GM19240 (cell line): ENCODE results near the genes GPRC5B and GP2.

DNA sequence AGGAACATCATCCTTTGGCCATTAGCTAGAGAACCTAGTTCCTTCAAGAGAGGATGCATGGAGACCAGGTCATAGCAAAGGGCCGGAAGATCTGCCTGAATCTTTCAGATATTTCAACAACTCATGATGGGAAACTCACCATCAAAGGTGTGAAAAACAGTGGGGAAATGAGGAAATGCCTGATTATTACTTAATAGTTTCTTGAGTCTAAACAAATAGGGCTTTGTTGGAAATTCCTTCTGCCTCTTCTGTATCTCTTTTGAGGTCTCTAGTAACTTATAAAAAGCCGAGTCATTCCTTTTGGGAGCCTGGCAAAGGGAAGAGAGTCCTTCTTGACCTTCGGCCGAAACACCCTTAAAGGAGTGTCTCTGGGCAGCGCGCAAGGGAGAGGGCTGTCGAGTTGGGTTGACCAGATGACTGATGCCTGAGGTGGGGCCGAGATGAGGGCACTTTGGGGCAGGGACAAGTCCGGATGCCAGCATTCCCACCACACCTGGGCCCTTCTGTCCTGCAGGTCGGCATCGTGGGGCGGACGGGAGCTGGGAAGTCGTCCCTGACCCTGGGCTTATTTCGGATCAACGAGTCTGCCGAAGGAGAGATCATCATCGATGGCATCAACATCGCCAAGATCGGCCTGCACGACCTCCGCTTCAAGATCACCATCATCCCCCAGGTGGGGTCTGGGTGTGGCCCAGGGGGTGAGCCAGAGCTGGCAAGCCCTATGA, 89.3 kb downstream of the ABCC6 start:
- RRBS = no CpG with 5 or more reads among the region's 22 CpGs

- RRBS = no CpG with 5 or more reads among the region's 7 CpGs
These were observed 265.1 kb downstream of the XYLT1 start for GRCh38 chr16:17205479-17206180.

DNA sequence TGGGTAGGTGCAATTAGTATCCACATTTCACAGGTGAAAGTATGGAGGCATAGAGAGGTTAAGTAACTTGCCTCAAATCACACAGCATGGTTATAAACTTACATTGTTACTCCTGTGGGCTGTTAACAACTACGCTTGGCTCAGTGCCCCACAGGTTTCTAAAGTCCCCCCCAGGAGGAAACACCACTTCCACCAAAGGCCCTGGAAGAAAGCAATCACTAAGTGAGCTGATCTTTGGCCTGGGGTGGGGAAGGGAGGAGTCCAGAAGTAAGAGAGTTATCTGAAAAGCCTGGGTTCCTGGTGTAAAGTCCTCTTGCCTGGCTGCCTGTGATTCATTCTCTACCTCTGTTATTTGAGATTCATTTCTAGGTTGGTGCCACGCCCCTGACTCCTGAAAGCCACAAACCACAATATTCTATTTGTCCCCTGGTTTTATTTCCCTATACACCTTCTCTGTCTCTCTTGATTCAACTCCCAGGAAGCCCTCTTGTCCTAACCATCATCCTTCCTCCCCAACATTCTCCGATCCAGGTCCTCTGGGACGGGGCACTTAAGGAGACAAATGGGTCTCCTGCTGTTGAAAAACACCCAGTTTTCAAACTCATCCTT, 195.4 kb downstream of the XYLT1 start:
- RRBS = no CpG with 5 or more reads among the region's 4 CpGs

DNA sequence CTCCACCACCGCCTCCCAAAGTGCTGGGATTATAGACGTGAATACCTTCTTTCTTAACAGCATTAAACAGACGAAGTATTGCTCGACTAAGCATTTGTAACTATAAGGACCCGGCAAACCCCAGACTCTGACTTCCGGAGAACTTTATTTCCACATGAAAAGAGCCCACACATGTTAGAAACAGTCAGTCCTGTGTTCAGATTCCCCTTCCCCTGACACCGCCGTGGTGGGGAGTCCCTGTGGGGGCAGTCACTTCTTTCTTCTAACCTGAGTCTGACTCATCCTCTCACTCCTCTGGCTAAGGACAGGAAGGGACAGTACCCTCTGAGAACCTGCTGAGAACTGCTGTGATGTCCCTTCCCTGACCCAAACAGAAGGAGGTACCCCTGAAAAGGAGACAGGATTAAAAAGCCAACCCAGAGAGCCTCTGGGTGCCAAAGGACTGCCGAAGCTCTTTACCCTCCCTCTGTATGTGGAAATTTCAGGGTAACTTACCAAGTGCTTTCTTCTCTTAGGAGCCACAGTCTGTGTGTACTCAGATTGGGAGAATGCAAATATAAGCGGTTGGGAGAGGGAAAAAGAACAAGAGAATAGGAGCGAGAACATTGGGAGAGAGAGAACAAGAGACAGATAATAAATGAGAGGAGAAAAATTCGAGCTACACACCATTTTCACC, 165.0 kb downstream of the XYLT1 start:
- RRBS = no CpG with 5 or more reads among the region's 12 CpGs

GRCh38 chr16:17312847-17313871, 157.6 kb downstream of the XYLT1 start:
- RRBS = 100% methylated on average over 1 of the region's 9 CpGs

DNA sequence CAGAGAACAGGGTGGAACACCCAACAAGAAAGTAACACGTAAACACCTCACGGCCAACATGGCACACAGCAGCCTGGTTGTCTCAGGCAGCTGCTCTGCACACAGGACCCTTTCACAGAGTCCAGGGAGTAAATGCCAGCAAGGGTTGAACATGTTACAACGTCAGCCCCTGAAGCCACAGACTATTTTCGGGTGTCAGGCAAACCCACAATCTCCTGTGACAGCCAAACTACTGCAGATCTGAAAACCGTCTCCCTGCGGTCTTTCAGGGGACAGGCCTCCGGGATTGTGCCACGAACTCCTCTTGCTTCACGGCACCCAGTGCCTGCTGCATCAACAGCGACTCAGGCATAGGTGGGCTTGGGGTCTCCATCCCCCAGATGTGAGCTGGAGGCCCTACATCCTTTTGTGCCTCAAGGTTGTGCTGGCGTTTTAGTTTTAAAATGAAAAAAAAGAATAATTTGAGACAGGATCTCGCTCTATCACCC, 127.7 kb downstream of the XYLT1 start:
- RRBS = no CpG with 5 or more reads among the region's 12 CpGs

GRCh38 chr16:17468905-17469299, 1.9 kb downstream of the XYLT1 start:
- RRBS = no CpG with 5 or more reads among the region's 12 CpGs

GRCh38 chr16:18401841-18402546, 65.5 kb upstream of the NPIPA8 start:
- RRBS = no CpG with 5 or more reads among the region's 90 CpGs

GRCh38 chr16:19116003-19117112, 2.6 kb downstream of the ITPRIPL2 start:
- RRBS = 77% methylated on average over 1 of the region's 11 CpGs

DNA sequence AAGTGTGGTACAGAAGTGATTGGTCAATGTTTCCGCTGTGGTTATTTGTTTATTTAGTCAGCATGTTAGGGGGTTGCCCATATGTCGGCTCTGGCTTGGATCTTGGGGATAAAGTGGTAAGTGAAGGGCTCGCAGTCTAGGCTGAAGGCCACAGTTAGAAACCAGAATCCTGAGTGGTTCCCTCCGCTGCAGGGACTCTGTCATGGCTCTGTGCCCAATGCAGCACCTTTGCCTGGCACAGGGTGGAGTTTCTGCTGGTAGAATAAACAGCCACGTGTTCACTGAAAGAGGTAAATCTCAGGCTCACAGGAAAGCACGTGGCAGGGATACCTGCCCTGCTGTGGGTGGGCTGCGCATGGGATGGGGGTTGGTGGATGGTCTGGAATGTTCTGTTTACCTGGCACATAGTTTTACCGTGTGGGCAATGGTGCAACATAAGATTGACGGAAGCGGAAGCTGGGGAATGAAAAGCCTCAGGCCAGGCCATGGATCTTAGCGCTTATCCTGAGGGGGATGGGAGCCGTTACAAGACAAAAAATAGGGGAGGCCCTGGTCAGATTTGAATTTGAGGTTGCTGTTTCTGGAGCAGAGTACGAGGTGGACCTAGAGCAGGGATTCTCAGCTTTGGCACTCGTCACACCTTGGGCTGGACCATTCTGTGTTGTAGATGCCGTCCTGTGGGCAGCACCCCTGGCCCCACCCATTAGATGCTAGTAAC, 35.6 kb downstream of the SYT17 start:
- RRBS = no CpG with 5 or more reads among the region's 15 CpGs

GRCh38 chr16:19284088-19284685, 1.3 kb upstream of the CLEC19A start:
- RRBS = no CpG with 5 or more reads among the region's 2 CpGs

GRCh38 chr16:19439638-19440493, 22.2 kb downstream of the TMC5 start:
- RRBS = no CpG with 5 or more reads among the region's 10 CpGs

DNA sequence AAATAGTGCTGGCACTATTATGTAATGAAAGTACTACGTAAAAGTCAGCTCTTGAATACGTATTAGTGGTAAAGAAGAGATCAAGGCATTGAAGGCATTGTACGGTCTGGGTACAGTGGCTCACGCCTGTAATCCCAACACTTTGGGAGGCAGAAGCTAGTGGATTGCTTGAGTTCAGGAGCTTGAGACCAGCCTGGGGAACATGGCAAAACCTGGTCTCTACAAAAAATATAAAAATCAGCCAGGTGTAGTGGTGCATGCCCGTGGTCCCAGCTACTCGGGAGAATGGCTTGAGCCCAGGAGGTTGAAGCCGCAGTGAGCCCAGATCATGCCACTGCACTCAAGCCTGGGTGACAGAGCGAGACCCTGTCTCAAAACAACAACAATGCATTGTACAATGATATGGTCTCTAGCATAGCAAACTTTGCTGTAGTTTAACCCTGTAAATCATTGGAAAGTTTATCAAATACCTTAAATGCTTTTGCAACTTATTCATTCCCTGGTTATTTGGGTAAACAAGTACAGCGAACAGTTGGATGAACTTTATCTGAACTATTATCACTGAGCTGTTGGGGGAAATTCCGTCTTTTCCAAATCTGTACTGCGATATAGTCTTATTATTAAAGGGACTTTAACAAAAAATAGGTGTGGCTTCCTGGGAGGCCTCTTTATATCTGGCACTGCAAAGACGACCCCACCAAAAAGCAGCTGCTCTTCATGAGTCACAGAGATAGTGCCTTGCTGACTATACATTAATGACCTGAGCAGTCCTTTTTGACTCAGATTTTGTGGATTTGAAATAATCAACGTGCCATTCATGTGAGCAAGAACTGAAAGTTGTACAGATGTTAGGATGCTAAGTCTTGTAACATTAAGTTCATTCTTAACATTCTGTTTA, 73.5 kb downstream of the GPRC5B start:
- RRBS = no CpG with 5 or more reads among the region's 13 CpGs

- RRBS = no CpG with 5 or more reads among the region's 2 CpGs
These were observed 67.4 kb downstream of the GPRC5B start for GRCh38 chr16:19817301-19817529.

GRCh38 chr16:19884665-19885288, at the start of gene GPRC5B:
Gene GPRC5B, minus strand, starts transcription at chr16:19884848.
- RRBS = 3% methylated on average over 24 of the region's 72 CpGs

DNA sequence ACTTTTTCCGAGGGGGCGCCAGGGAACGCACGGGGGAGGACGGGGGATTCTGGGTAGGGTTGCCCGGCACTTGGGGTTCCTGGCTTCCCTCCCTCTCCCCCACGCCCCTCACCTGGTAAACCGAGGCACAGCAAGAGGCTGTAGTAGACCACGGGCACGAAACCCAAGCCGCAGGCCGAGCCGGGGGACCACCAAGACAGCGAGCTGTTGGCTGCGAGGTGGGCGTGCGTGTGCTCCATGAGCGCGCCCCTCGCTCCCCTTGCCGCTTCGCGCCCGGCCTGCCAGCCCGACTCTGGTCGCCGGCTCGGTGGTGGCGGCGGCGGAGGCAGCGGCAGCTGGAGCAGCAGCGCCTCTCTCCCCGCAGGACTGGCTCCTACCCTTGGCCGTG, 318 bp downstream of the GPR139 start:
- RRBS = 21% methylated on average over 10 of the region's 35 CpGs

- RRBS = no CpG with 5 or more reads among the region's 3 CpGs
These were observed 3.0 kb downstream of the GP2 start for GRCh38 chr16:20324212-20324790.

DNA sequence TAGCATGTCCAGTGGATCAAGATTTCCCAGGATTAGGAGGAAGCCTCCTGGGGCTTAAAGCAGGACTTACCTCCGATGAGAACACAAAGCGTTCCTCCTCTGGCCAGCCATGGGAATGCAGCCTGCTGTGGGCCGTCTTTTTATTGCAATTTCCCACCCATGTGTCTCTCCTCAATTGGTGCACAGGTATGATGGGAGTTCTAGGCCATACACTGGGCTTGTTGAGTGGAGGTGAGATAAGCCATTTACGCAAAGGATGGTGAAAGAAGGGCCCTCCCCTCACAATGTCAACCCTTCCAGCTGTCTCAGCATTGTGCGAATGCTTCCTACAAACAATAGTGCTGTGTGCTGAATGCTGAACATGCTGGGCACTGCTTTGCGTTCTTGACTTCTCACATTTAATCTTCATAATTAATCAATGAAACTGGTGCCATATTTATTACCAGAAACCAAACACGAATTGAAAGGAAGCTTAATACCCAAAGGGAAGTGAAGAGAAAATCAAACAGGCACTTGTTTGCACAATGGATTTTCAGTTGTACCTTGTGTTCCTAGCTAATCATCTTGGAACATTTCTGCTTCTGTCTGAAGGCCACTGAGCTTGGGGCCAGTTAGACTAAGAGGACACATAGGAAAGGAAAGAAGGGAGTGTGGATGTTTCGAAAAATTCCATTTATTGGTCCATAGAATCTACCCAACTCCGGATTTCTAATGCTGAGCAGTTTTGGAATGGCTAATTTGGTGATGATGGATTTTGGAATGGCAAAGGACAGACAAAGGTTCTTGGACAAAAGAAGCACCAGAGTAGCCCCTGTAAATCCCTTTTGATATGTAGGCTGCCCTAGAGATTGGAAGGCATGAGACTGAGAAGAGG, at the start of gene GP2:
Gene GP2 (minus strand): TSS at position 117 of the 874 bp plus-strand sequence.
- RRBS = no CpG with 5 or more reads among the region's 9 CpGs

DNA sequence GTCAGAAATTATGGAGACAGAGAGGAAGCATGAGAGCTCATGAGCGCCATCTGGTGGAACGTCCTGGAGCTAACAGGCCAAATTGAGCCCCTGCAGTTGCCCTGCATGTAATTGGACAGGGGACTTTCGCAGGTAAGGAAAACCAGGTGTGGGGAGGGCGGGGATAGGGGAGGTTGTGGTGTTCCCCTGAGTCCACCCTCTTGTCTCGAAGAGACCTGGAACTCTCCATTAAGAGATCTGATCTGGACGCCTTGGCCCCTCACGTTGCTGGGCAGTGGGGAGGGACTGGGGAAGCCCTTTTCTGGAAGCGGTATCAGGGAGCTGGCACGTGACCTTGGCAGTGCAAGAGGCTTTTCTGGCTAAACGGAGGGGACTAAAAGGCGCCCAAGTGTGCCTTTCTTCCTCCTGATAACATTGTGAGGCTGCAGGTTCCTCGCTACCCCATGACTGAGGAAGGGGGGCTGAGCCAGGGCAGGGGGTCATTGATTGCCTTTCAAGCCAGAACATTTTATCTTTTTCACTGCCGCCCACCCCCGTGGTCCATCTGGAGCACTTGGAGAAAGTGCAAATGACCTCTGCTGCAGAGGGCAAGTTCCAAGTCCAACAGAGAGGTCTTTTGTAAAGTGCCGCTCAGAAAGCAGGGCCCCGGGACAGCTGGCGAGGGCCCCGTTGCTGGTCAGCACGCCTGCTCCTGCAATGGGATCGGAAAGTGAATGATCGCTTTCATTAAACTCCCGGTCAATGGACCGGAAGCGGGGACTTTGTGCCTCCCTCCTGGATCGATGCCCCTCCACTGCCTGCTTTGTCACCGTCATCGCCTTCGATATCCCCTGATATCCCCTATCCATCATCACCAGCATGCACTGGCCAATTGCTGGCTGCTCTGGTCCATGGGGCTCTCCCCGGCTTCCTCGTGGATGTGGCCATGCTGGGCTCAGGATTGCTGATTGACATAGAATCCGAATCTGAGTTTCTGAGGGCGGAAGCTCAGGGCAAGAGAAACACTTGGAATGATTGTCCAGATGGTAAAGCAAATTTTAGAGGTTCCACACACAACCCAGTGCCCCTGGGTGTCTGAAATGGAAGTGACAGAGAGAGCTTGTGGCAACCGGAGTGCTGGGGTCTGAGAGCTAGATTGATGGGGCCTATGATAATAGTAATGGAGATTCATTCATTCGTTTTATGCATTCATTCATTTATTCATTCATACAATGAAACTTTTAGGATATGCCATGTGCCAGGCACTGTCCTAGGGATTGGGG, 18.2 kb downstream of the PDILT start:
- RRBS = 36% methylated on average over 6 of the region's 34 CpGs

- RRBS = no CpG with 5 or more reads among the region's 6 CpGs
These were observed 9.9 kb upstream of the ACSM2B start for GRCh38 chr16:20586032-20586525.